SJSA1 (cell line): ENCODE data around the genes RGS1 and CDC73.

DNA sequence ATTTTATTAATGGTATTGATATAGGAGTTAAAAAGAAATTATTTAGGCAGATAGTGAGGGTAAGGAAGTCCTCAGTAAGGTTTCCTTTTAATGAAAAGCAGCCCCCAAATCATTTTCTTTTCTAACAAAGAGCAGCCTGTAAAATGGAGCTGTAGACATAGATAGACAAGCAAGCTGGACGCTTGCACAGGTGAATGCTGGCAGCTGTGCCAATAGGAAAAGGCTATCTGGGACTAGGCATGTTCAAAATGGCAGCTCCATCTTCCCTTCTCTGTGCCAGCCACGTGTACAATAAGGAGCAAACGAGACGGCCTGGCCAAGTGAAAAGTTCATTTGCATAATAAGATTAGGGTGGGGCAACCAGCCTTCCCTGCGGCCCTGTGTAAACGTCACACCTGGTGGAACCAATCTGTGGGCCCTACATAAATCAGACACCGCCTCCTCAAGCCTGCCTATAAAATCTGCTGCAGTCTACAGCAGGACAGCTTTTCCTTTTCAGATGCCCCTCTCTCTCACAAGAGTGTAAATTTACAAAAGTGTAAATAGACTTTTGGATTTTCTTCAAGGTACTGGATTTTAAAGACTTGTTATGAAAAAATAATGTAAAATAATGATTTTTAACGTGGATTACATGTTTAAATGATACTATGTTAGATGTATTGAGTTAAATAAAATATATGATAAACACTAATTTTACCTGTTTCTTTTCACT is 16.6 kb upstream of the EDEM3 start:
- RAMPAGE, long total RNA: no peak

DNA sequence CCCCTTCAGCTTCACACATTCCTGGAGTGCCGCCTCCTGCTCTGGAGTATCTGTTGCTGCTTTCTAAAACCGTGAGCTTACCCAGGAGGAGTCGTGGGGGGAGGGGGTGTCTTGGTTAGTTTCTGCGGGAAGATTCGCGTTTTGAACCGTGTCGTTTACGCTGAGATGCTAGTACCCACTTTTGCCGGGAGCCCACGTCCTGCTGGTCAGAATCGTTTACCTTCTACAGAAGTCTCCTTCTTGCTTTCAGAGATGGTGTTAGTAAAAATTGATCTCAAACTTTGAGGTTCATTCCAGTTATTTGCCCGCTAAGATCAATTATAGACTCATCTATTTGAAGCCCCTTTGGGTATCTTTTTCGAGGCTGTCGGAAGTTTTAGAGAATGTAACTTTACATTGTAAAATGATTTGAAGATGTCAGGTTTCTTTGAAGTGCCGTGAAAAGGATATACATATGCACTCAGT is 899 bp downstream of the RNF2 start:
- RAMPAGE, long total RNA: no peak

GRCh38 chr1:185155757-185156575 is 787 bp downstream of the TRMT1L start:
- RAMPAGE, long total RNA: no peak

DNA sequence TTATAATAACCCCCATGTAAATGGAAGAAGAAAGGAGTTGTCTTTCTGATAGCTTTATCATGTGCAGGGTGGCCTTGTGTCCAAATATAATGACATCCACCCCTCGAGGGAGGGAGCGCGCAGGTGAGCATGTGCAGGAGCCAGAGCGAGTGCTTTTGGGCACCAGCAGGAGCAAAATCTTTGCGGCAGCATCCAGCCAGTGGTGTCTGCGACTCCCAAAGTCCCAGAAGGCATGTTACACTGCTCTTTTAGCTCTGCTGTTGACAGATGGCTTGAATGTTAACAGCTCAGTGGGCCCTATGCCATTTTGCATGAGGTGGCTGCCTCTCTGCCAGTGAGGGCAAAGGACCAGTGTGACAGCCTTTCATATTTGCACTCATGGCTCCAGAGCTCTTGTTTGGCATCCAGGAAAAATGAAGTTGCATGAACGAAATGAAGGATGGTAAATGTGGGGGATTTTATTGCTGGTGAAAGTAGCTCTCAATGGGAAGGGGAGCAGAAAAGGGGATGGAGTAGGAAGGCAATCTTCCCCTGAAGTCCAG is 146.7 kb downstream of the HMCN1 start:
- RAMPAGE, long total RNA: no peak

DNA sequence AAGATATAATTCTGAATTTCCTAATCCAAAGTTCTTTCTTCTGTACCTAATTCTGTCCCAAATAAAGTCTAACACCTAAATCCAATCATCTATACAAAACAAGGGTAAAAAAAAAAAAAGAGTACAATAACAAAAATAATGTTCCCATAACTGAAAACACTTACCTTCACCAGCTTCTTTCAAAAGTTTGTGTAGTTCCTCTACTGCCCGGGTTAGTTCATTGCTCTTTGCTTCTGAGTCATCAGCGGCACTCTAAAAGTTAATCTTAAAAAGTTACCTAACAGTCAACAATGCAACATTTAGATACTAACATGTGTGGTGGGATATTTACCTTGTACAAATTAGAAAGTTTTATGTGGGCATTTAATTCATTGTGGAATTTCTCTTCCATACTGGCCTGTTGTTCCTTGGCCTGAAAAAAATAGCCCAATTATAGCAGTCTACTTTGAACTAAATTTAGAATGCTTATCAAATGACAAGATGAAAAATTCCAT is 13.5 kb downstream of the TPR start:
- RAMPAGE, long total RNA: no peak

DNA sequence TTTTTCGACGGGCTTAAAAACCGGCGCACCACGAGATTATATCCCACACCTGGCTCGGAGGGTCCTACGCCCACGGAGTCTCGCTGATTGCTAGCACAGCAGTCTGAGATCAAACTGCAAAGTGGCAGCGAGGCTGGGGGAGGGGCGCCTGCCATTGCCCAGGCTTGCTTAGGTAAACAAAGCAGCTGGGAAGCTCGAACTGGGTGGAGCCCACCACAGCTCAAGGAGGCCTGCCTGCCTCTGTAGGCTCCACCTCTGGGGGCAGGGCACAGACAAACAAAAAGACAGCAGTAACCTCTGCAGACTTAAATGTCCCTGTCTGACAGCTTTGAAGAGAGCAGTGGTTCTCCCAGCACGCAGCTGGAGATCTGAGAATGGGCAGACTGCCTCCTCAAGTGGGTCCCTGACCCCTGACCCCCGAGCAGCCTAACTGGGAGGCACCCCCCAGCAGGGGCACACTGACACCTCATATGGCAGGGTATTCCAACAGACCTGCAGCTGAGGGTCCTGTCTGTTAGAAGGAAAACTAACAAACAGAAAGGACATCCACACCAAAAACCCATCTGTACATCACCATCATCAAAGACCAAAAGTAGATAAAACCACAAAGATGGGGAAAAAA is 42.5 kb downstream of the PTGS2 start:
- RAMPAGE, long total RNA: no peak

- RAMPAGE, long total RNA: no peak
Observed at GRCh38 chr1:187073000-187073668, 244.4 kb downstream of the PLA2G4A start.

DNA sequence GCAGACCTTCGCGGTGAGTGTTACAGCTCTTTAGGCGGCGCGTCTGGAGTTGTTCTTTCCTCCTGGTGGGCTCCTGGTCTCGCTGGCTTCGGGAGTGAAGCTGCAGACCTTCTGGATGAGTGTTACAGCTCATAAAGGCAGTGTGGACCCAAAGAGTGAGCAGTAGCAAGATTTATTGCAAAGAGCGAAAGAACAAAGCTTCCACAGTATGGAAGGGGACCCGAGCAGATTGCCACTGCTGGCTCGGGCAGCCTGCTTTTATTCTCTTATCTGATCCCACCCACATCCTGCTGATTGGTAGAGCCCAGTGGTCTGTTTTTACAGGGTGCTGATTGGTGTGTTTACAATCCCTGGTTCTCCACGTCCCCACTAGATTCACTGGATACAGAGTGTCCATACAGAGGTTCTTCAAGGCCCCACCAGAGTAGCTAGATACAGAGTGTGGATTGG is 1183.9 kb downstream of the PLA2G4A start:
- RAMPAGE, long total RNA: no peak

- RAMPAGE, long total RNA: no peak
Observed at GRCh38 chr1:190478052-190479202, 763 bp upstream of the BRINP3 start.

GRCh38 chr1:192066374-192066791 is 91.9 kb upstream of the RGS18 start:
- RAMPAGE, long total RNA: no peak

DNA sequence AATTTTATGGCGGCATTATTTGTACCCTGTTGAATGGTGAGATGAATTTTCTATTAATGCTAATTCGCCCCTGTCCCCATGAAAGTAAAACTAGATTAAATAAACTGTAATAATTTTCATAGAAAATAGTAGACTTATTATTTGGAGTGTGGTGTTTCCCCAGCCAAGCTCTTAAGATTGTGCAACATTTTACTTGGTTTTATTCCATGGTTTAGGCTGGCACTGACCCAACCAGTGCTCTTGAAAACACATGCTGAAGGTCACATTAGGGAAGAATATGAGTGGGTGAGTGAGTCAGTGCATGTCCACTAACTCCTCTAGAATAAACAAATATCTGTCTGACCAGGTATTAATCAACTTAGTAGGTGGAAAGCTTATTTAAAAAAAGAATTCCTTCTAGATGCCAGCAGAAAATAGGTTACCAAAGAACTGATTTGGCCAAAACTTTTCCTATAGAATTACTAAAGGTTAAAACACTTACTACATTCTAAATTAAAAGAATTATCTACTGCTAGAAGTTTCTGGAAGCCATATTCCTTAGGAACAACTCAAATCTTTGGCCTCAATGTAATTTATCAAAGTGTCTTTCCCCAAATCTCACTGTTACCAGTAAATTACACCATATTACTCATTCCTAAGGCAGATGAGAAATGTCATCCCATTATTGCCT is 89.8 kb upstream of the RGS1 start:
- RAMPAGE, long total RNA: no peak

DNA sequence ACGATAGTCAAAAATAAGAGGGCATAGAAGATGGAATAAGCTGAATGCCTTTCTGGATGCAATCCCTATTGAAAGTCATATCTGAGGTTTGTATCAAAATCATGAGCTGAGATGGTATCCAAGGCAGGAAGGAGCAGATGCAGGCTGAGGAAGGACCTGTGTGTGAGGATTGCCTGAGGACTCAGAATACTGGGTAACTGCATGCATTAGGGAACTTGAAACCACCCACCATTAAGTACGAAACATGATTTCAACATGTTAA is 29.6 kb upstream of the RGS1 start:
- RAMPAGE, long total RNA: no peak

DNA sequence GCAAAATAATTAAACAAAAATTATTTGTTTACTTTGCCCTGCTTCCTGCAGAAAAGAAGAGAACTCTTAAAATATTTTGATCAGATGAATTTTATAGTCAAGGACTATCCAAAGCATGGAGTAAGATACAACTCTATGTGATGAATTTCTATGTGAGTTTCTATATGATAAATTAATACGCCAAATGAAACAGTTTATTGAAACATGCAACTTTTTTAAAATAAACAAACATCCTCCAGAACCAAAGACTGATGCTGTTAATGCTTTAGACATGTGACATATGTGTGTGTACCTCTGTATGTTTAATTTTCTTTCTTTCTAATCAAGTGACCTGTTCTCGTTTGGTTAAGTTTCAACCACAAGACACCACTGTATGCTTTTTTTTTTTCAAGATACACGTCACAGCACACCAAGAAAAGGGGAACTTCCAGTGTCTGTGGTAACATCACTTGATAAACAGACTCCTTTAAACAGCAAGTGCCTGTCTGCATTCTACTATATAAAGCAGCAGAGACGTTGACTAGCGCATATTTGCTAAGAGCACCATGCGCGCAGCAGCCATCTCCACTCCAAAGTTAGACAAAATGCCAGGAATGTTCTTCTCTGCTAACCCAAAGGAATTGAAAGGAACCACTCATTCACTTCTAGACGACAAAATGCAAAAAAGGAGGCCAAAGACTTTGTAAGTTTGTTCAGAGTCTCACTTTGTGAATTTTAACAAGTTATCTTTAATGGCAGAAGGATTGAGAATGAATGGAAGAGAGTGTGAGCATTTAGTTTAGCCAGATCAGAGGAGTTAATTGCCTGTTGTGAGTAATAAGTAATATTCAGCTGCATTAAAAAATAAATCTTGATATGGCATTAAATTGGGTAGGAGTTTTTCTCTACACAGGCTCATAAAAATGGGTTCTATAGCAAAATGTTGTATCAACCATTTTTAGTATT is at the start of gene RGS1:
Gene RGS1 (plus strand): TSS at position 526 of the 945 bp plus-strand sequence.
- RAMPAGE, long total RNA: no peak

DNA sequence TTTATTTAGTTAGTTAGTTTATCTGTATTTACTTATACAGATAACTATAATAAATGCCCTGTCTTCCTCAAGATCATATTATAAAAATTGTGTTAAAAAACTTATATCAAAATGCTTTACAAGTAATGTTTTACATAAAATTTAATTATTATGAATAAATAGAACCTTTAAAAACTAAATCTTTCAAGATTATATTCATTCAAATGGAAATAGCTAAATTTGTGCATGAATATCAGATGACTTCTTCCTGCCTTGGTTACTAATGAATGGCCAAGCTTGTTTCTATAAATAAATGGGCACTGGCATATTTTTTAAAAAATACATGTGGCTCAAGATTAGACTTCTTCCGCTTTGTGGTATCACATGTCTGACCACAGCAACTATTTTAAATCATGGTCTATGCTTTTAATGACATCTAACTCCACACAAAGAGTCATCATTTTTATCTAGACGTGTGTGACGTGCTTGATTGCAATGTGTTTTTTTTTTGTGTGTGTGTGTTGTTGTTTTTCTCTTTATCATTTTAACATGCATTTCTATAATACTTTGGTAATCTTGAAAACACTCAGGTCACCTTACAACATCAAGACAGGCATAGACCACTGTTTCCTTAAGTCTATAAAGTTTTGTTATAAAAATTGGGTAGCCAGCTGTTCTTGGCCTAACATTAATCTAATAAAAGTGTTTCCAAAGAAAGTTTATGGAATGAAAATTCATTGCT is 29.4 kb downstream of the RGS1 start:
- RAMPAGE, long total RNA: no peak

- RAMPAGE, long total RNA: no peak
Observed at GRCh38 chr1:192809123-192809271, 158 bp downstream of the RGS2 start.

GRCh38 chr1:193042701-193043361 is 16.3 kb downstream of the UCHL5 start:
- RAMPAGE, long total RNA: no peak

GRCh38 chr1:193121922-193122735 is at the start of gene CDC73:
Gene CDC73, plus strand, starts transcription at chr1:193122031.
- RAMPAGE, long total RNA: no peak

- RAMPAGE, long total RNA: no peak
Observed at GRCh38 chr1:193219111-193219887, 32.9 kb upstream of the B3GALT2 start.

DNA sequence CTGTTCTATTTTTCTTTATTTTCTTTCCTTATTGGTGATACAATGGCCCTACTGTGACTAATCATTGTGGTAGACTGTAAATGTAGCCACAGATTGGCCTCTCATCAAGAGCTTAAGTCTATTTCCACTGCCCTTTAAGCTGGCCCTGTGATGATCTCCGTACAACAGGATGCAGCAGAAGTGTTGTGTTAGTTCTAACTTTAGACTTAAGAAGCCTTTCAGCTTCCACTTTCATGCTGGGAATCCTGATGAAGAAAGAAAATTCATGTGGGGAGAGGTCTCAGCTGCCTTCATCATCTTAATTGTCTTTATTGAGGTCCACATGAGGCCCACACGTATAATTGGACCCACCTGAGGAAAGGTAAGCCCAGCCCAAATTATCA is 285.6 kb upstream of the B3GALT2 start:
- RAMPAGE, long total RNA: no peak

DNA sequence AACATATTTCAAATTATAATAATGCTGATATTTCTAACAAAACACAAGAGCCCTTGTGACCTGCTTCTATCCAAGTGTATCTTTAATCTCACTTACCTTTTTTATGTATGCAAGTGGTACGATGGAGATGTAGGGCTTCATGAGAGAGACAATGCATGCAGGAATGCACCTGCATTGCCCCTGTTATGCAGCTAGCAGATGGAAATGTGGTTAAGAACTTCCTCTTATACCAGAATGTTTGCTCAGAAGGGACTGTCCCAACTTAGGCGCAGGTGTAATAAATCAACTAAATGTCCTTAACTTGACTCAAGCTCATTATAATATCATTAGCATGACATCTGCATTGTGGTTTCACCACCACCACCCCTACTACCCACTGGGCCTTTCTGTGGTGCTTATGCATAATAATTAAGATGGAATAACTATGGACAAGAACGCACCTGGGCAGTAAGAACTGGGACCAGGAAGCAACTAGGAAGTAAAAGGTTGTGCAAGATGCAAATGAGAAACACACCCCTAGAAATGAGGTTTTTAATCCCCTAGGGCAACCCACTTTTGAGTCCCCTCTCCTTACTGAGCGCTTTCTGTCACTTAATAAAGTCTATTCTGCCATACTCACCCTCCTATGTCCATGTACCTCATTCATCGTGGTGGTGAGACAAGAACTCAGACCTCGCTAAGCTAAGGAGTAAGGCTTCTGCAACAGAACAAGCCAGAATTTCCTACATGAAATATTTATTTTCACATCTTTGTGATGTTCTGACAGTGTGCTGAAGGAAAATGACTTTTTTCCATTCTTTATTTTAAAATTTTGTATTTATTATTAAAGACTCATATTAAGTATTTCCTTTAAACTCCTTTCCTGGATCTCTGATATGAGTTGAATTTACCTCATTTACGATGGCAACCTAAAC is 1103.3 kb upstream of the B3GALT2 start:
- RAMPAGE, long total RNA: no peak